ENCODE measurements around the genes SPDYE11 and TBL2.

DNA sequence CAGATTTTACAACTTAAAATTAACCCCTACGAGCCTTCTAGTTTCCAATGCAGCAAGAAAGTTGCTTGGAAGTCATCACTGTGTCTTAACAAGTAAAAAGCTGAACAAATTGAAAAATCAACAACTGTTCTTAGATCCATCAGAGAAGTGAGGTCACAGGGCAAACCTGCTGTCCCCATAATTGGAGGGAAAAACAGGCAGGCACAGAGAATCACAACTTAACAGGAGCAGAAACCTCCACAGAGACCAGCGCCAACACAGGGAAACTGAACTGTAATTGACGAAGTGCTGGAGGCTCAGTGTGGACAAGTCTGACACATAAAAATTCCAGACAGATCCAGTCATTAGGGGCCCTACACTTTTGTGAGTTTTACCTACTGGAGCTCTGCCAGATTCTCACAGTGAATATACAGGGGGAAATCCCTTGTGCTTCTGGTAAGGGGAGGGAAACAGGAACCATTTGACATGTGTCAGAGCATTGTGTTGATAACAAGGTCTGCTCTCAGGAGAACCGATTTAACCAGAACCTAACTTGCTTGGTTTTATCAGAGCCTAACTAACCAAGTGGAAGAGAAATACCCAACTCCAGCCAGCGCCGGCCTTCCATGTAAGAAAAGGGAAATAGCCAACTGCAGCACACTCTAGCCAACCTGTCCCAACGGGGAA lies 145.3 kb downstream of the TYW1B start:
- RRBS: no CpG with 5 or more reads among the region's 7 CpGs

DNA sequence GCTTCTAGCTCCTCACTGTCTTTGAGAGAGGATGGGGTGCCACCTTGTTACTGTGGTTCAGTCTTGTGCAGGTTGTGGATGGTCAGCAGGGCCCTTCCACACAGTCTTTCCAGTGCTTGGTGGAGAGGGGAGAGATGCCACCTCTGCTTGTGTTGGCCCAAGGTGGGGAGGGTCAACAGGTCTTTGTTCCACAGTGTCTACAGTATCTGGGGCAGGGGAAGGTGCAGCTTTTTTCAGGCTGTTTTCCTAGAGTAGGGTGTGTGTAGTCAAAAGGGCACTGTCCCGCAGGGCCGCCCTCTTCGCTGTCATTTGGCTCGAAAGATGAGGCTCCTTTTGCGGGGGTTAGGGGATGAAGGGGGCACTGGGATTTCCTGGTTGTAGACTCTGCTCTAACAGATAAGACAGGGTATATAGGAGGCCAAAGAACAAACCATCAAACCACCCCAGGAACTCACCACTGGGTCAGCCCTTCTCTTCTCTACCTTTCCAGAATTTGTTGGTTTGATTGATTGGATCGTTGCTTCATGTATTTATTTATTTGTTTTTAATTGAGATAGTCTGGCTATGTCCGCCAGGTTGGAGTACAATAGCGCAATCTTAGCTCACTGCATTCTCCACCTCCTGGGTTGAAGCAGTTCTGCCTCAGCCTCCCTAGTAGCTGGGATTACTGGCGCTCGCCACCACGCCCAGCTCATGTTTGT lies 14.3 kb upstream of the POM121 start:
- RRBS: no CpG with 5 or more reads among the region's 11 CpGs

GRCh38 chr7:72926008-72926986 lies 1.4 kb downstream of the POM121 start:
- RRBS: no CpG with 5 or more reads among the region's 20 CpGs

- RRBS: no CpG with 5 or more reads among the region's 9 CpGs
Measured at GRCh38 chr7:72938332-72938838, 13.5 kb downstream of the POM121 start.

DNA sequence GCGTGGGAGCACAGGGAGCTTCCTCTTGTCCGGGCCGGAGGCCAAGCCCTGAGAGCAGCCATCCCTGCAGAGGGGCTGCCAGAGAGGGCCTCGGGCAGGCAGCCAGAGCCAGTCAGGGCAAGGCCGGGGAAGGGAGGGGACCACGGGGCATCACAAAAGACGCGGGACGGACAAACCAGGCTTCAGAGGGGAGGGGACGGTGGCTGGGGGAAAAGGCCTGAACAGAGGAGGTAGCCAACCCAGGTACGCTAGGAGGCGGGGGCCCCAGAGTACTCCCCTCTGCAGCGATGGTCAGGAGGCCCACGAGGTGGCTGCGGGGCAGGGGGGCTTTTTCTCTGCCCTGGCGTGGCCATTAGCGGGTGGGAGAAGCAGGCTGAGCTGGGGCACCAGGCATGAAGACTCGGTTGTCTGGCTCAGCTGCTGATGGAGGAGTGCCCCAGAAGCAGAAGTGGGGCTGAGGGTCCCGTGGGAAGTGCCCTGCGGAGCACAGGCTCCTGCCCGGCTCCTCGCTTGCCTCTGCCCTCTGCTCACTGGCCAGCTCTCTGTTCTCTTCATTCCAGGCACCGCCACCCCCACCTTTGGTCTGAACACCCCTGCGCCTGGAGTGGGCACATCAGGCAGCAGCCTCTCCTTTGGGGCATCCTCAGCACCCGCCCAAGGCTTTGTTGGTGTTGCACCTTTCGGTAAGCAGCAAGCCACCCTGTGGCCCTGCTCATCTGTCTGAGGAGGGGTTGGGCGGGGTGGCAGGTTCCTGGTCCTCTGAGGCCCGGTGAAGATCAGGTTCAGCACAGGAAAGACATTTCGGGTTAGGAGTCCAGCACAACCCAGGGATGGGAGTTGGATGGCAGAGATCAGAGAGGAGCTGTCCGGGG lies 20.4 kb downstream of the POM121 start:
- RRBS: no CpG with 5 or more reads among the region's 30 CpGs

DNA sequence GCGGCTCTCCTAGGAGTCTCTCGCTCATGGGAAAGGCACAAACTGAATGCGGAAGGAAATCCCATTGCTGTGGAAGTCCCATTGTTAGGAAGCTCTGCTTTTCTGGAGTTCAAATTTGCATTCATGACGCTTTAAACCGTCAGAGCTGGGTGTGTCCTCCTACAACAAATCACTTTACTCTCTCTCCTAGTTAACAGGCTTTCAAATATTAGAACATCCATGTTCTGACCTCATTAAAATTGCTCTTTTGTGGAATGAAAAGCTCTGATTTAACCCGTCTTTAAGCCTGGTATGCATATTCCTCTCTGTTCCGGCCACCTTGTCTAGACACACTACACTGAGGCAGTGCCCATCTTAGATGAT lies at the start of gene SPDYE11:
Gene SPDYE11, minus strand, starts transcription at position 86 of the 363 bp plus-strand sequence.
- RRBS: no CpG with 5 or more reads among the region's 7 CpGs

DNA sequence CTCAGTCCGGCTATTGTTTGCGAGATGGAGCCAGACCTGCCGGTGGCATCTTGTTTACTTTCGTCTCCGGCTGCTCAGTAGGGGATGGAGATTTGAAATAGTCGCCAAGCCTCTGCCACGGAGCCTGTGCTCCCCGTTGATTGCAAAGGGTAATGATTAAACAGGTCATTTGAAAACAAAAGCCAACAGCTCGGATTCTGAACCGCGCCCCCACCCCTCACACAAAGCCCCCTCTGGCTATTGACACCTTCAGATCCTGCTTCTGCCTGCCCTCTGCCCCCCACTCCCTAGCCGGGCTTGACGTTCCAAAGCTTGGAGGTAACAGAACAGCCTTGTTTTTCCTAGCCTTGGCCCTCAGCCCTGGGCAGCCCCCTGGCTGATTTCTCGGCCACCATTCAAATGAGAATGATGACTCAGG lies 1.4 kb upstream of the SPDYE10 start:
- RRBS: no CpG with 5 or more reads among the region's 14 CpGs

DNA sequence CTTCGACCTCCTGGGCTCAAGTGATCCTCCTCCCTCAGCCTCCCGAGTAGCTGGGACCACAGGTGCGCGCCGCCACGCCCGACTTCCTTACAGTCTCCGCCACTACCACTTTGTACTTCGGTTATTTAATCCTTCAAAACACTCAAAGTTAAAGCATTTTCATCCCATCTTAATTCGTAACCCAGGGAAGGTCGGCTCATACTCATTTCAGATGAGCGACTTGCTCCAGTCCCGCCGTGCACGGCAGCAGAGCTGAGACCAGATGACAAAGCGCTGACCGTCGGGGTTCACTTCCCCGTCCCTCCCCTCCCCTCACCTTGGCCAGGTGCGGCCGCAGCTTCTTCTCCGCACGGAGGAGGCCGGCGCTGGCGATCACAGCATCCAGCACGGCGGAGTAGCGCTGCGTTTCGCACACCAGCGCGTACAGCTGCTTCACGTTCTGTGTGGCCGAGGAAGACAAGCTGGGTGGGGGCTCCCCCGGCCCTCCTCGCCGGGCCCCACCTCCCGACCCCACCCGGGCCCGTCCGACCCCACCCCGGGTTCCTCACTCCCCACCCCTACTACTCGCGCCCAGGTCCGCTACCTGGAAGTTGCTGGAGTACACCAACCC lies 406 bp downstream of the NSUN5 start:
- RRBS: 6% methylated on average over 3 of the region's 46 CpGs

DNA sequence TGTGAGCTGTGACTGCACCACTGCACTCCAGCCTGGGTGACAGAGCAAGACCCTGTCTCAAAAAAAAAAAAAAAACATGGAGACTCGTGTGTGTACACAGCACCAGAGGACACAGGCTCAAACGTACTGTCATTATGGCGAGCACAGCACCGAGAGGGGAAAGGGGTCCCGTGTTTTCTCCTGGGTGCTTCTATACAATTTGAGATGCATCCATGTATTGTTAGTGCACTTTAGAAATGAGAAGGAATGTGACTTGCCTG lies 35.0 kb downstream of the FKBP6 start:
- RRBS: no CpG with 5 or more reads among the region's 5 CpGs

- RRBS: no CpG with 5 or more reads among the region's 11 CpGs
Measured at GRCh38 chr7:73442160-73442663, 8.6 kb downstream of the FZD9 start.

GRCh38 chr7:73556150-73556505 lies 1.4 kb downstream of the BCL7B start:
- RRBS: no CpG with 5 or more reads among the region's 6 CpGs

- RRBS: no CpG with 5 or more reads among the region's 13 CpGs
Measured at GRCh38 chr7:73577544-73577989, 812 bp downstream of the TBL2 start.

GRCh38 chr7:73578284-73579399 lies at the start of gene TBL2:
Gene TBL2, minus strand, starts transcription at chr7:73578579.
- RRBS: 3% methylated on average over 8 of the region's 90 CpGs

DNA sequence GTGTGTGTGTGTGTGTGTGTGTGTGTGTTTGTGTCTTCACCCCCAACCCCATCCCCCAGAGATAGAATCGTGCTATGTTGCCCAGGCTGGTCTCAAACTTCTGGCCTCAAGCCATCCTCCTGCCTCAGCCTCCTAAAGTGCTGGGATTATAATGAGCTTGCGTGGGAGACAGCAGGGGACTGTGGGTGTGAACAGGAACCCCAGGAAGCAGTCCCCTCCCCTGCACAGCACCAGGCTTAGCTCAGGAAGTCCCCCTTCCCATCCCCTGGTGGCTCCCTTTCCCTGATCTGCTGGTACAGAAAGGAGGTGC lies 22.8 kb upstream of the TBL2 start:
- RRBS: no CpG with 5 or more reads among the region's 2 CpGs

- RRBS: 34% methylated on average over 9 of the region's 33 CpGs
Measured at GRCh38 chr7:73703631-73704299, 15.7 kb downstream of the STX1A start.

DNA sequence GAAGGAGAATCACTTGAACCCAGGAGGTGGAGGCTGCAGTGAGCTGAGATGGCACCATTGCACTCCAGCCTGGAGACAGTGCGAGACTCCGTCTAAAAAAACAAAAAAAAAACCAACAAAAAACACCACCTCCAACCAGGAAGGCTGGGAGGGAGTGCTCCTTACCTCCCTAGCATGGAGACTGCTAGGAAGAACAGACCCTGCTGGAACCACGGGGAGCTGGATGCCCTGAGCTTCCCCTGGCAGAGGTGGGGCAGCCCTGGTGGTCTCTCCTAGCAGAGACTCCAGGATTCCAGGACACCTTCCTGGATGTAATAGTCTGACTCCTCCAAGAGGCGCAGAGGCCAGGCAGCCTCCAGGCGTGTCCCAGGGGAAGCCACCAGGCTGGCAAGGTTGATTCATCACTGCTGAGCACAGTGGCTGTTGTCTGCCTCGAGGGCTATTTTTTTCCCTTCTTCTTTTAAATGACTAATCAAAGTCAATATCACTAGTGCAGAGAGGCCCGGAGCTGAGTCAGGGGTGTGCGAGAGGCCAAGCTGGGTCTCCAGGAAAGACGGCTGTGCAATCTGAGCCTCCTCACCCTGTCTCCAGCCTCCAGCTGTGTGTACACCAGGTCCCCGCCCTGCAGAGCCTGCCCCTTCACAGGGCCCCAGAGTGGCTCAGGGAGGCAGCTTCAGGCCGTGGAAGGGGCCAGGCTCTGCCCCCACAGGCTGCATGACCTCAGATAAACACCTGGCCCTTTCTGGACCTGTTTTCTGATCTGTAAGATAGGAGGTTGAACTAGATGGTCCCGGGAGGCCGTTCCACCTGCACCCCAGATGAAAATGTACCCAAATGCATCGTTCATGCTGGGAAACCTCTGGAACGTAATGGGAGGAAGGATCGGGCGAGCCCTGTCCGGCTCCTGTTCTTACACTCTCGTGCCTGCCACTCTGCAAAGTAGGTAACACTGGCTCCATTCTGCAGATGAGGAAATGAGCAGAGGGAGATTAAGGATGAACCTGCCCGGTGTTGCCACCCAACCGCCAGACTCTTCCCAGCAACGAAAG lies 3.8 kb downstream of the STX1A start:
- RRBS: 80% methylated on average over 4 of the region's 22 CpGs

GRCh38 chr7:73738898-73740053 lies 674 bp upstream of the ABHD11 start:
- RRBS: 1% methylated on average over 9 of the region's 78 CpGs

GRCh38 chr7:73832656-73833228 lies 1.9 kb downstream of the CLDN4 start:
- RRBS: no CpG with 5 or more reads among the region's 15 CpGs

- RRBS: no CpG with 5 or more reads among the region's 6 CpGs
Measured at GRCh38 chr7:73851368-73852059, 9.2 kb upstream of the METTL27 start.

GRCh38 chr7:74094448-74095404 lies 11.1 kb downstream of the LIMK1 start:
- RRBS: 11% methylated on average over 11 of the region's 29 CpGs

Measured in epidermal melanocyte (primary cell).